Frontal cortex (tissue), 2 donors: Measurements from ENCODE around the genes TAS2R4, TAS2R38, PRSS1 and LLCFC1.

DNA sequence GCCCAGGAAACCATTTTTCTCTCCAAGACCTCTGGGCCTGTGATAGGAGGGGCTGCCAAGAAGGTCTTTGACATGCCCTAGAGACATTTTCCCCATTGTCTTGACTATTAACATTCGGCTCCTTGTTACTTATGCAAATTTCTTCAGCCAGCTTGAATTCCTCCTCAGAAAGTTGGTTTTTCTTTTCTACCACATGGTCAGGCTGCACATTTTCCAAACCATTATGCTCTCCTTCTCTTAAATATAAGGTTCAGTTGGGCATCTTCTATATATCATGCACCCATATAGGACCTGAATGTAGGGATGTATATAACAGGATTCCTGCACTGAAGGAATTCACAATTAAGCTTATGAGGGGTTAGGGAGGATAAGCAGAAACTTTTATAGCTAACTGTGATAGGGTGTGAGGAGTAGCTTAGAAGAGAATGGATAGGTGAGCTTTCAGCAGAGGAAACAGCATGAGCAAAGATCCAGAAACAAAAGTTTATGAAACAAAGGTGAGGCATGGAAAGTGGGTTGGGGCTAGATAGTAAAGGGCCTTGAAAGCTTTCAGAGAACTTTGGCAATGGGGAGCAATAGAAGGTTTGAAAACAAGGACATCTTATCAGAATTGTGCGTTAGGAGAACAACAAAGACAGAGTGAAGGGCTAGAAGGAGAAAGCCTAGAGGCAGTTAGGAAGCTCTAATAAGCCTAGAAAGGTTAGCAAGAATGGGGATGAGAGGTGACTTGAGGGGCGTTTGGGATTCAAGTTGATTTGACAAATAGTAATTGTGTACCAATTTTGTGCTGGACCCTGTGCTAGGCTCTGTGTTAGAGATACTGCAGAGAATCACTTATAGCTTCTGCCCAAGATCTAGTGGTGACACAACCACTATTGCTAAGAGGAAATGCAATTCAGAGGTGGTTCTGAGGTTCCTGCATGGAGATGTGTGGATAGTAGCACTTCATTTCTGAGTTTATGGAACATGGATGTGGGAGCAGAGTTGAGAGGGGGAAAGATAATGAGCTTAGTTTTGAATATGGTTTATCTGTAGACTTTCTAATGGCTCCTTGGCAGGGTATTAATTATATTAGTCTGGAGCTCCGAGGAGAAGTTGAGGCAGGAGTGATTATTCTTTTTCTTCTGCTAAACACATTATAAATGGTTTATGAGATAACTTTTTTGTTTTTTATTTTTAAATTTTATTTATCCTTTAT lies 2.9 kb upstream of the TAS2R3 start:
- RAMPAGE, long total RNA = no peak

GRCh38 chr7:141776374-141776787 lies at the start of gene TAS2R4:
Gene TAS2R4, plus strand, starts transcription at chr7:141776674.
- RAMPAGE, long total RNA = no peak

DNA sequence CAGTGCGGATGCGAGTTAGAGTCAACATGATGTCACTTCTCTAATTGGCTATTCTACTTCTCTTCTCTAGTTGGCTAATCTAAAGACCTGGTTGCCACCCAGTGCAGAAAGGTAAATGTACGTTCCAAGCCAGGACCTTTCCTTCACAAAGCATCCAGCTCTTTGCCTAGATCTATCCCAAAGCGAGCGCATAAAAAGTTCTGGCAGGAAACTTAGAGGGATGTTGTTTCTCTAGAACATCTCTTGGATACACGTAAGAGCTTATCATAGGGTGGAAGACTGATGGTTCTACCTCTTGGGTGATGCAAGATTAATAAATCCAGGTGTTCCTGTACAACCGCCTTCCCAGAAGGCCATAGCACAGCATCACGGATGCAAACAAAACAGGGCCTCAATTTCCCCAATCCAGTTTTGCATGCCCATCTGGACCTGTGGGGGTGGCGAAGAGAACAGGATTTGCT lies at the start of gene TAS2R38:
TSS of gene TAS2R38 (minus strand) at position 112 of the 461 bp plus-strand sequence.
- RAMPAGE, long total RNA = no peak

DNA sequence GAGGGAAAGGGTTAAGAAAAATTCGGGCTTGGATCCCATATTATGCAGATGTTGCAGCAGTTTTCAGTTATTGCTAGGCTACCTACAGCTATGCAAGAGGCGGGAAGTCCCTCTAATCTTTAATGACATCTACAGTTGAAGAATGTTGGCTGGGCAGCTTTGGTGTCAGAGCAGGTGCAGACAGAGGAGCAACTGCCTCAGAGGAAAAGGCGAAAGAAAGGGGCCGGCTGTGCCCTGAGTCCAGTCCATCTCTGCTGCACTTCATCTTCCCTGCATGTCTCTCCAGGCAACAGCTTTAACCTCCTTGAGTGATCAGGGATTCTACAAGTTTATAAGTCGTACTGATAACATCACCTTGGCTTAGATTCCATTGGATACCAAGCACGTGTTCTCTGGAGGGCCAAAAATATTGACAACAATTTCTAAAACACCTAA lies 201.9 kb upstream of the PRSS58 start:
- RAMPAGE, long total RNA = no peak

DNA sequence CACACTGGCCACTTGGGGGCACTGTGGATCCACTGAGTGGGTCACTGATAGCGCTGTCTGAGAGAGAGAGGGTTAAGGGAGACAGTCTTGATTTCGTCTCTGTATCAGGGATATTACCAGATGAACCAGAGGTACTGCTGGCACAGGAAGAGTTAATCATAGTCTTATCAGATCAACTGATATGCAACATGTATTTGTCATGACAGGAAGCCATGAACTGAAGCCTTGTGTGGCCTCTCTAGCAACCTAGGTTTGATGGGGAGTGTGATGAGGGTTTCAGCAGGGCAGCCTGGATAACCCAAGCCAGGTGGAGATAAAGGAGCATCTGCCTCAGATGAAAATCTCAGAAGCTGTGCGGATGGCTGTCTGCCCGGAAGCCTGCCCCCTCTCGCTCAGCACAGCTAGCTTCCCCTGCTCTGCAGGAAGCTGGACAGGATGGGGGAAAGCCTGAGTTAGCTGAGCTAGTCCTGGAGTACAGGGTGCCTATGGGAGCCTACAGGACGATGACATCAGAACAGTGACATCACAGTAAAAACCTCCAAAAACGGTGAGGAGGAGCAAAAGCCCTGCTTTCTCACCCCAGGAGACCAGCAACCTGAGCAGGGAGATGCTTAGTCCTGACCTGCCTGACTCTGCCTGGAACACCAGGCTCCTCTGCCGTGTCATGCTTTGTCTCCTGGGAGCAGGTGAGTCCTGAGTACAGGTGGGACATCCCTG lies 213.9 kb upstream of the PRSS1 start:
- RAMPAGE, long total RNA = no peak

DNA sequence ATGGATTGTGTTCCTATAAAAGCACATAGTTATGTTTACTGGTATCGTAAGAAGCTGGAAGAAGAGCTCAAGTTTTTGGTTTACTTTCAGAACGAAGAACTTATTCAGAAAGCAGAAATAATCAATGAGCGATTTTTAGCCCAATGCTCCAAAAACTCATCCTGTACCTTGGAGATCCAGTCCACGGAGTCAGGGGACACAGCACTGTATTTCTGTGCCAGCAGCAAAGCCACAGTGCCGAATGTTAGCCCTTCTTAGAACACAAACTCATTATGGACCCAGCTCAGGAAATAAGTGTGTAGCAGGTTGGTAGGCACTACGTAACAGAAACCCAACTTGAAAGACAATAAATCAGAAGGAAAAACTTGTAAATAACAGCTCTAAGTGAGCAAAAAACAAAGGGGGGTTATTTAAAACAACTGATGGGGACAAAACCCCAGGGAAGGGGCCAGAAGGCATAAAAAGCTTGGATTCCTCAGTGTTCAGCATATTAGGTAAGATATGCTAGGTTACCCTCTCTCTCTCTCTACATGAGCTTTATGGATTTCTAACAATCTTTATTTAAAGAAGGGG lies 112.0 kb upstream of the PRSS1 start:
- RAMPAGE, long total RNA = no peak

- RAMPAGE, long total RNA = no peak
Measured at GRCh38 chr7:142645736-142646331, 103.4 kb upstream of the PRSS1 start.

DNA sequence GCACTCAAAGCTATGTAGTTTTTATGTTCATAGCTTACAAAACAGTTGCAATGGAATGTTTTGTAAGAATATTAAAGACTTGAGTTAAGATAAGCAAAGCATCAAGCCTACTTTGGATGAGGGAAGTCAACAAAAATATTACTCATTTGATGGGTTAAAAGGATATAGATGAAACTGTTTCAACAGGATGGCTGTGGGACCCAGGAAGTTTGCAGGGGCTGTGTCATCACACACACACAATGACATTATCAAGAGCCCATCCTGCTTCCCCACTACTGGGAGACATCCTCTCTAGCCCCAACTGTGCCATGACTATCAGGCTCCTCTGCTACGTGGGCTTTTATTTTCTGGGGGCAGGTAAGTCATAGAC lies 78.8 kb upstream of the PRSS1 start:
- RAMPAGE, long total RNA = no peak

GRCh38 chr7:142711735-142712049 lies 37.6 kb upstream of the PRSS1 start:
- RAMPAGE, long total RNA = no peak

GRCh38 chr7:142715104-142715633 lies 34.1 kb upstream of the PRSS1 start:
- RAMPAGE, long total RNA = no peak

- RAMPAGE, long total RNA = no peak
Measured at GRCh38 chr7:142748958-142749552, at the start of gene PRSS1. Gene PRSS1, plus strand, starts transcription at chr7:142749472.

DNA sequence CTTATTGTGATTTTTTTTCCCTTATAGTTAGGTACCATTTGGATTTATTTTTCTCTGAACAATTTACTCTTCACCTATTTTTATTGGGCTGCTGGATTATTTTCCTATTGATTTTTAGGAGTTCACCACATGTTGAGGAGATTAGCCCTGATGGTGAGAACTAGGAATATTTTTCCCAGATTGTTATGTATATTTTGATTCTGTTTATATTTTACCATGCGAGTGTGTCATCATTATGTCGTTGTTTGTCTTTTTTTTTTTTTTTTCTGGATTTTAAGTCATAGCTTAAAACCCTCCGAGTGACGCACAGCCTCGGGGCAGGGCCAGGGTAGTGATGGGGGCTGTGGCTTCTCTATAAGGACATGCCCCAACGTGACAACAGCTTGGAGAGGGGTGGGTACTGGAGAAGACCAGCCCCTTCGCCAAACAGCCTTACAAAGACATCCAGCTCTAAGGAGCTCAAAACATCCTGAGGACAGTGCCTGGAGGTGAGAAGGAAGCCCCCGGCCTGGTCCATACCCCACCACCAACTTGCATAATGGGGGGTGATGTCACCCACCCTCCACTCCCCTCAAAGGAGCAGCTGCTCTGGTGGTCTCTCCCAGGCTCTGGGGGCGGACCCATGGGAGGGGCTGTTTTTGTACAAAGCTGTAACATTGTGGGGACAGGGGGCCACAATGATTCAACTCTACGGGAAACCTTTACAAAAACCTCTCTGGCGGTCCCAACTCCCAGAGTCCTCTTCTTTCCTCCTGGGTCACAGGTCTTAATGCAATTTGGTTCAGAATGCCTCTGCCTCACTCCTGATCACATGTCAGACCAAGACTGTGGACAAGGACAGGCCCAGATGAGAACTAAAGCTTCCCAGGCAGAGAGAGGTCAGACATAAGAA lies 15.0 kb downstream of the PRSS2 start:
- RAMPAGE, long total RNA = no peak

- RAMPAGE, long total RNA = no peak
Measured at GRCh38 chr7:142787084-142787850, 16.5 kb downstream of the PRSS2 start.

GRCh38 chr7:142803398-142803764 lies 32.6 kb downstream of the PRSS2 start:
- RAMPAGE, long total RNA = no peak

- RAMPAGE, long total RNA = no peak
Measured at GRCh38 chr7:142805781-142806521, 35.2 kb downstream of the PRSS2 start.

GRCh38 chr7:142855573-142856483 lies 952 bp downstream of the EPHB6 start:
- RAMPAGE, long total RNA = no peak

DNA sequence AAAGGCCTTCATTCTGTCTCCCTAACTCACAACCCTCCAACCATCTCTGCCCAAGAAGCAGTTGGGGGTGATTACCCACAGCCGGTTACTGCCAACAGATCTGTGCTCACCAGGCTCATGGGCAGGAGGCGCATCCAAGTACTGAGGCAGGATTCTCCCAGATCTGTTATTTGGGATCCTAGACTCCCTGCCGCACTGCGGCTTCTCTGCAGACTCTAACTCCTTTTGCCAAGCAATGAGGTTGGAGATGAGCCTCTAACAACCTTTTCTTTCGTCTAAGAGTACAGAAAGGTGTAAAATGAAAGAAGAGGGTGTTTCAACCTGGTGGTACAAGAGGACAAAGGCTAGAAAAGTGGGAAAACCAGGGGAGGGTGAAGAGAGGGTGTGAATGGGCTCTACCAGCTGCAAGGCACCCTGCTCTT lies 950 bp upstream of the LLCFC1 start:
- RAMPAGE, long total RNA = no peak

DNA sequence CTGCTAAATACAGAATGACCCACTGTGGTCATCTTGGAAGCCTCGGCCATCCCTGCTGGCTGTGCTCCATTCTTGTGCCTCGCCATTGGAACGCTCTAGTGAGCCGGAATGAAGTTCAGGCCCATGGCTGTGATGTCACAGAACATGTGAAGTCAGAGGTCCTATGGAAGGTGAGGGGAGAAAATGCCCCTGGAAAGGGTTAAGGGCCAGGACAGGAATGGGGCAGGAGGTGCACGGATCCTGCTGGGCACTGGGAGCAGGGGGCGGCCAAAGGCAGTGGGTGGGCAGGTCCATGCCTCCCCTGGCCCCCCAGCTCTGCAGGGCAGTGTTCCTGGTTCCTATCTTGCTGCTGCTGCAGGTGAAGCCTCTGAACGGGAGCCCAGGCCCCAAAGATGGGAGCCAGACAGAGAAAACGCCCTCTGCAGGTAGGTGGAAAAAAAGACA lies at the start of gene LLCFC1:
TSS of gene LLCFC1 (plus strand) at position 155 of the 444 bp plus-strand sequence.
- RAMPAGE, long total RNA = no peak

GRCh38 chr7:143014957-143015494 lies 11.9 kb downstream of the OR9A2 start:
- RAMPAGE, long total RNA = no peak

DNA sequence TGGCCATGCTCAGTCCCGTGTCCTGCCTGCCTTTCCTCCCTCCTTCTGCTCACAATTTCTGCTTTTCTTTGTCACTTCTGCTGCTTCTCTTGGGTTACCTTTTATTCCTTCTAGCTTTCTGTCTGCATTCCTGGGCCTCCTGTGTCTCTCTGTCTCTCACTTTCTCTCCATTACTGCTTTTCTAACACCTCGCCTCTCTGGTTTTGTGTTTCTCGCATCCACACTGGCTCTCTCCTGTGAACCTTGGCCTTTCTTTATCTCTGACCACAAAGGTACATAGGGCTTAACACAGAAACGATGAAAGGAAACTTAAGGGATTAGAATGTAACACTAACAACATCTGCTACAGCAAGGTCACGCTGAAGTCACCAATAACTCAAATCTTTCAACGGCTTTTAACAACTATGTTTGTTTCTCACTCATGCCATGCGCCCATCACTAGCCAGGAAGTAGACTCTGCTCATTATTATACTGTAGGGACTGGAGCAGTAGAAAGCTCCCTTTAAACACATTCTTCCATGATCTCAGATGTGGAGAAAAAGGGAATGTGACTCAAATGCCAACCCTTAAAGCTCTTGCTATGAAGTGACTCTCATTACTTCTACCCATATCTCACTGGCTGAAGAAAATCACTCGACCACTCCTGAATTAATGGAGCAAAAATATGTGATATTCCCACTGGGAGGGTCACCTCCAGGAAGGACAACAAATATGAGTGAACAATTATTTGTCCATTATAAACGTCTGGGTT lies 9.3 kb upstream of the OR6V1 start:
- RAMPAGE, long total RNA = no peak